PC-3 (cell line): ENCODE results near the genes BEND3, NR2E1 and CEP57L1.

DNA sequence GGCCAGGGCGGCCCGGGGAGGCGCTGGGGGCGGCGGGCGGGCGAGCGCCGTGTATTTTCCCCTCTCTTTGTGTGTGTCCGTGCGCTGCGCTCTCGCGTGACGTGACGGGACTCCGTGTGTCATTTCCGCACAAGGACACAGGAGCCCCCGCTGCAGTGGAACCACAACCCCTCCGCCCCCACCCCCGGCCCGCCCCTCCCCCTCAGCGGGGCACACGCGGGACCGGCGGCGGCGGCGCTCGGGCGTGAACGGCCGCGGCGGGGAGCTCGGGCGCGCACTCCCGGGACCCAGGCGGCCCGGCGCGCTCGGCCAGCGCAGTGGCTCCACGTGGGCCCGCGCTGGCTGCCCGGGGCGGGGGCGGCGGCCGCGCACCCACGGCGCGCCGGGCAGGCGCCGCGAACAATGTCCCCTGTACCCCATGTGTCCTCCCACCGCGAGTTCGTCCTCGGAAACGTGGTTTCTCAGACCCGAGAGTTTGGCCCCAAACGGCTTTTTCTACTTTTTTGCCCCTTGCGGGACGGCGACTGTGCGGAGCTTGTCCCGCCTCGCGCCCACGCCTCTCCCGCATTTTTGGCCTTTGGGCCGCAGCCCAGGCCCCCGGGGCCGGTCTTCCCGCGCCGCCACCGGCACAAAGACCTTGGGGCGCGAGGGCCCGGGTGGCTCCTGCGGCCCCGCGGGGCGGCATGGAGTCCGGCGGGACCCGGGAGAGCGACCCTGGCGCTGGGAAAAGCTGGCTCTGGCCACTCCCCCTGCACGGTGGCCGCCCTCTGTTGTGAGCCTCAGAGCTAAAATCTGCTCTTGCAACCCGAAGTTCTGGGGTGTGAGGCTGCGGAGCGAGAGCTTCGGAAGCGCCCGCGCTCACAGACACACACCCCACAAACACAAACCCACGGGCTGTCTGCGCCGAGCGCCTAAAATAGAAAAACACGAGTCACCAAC lies at the start of gene BEND3:
Gene BEND3, minus strand, starts transcription at position 319 of the 939 bp plus-strand sequence.
- RAMPAGE, long total RNA, result no peak

DNA sequence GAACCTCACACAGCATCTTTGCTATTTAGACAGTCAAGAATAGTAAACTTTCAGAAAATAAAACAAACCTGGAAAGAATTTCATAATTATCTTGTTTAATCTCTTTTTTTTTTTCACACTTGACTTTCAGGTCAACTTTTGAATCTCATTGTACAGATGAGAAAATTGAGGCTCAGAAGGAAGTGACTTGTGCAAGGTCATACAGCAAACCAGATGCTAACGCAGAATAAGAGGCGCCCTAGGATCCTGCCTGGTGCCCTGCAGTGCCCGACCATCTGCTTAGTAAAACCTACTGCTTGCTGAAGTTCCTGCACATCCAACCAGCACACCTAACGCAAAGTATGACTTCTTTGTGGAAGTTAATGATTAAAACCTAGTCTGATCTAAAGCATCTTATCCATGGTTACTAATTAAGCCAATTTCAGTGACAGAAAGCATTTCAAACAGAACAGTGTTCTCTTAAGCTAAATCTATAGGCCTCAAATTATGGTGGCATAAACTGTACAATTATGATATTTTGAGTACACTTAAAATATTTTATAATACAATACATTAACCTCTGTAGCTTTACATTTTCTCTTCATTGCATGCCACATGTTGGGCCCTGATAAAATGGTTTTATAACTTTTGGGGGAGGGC lies 37.3 kb upstream of the BEND3 start:
- RAMPAGE, long total RNA, result no peak

DNA sequence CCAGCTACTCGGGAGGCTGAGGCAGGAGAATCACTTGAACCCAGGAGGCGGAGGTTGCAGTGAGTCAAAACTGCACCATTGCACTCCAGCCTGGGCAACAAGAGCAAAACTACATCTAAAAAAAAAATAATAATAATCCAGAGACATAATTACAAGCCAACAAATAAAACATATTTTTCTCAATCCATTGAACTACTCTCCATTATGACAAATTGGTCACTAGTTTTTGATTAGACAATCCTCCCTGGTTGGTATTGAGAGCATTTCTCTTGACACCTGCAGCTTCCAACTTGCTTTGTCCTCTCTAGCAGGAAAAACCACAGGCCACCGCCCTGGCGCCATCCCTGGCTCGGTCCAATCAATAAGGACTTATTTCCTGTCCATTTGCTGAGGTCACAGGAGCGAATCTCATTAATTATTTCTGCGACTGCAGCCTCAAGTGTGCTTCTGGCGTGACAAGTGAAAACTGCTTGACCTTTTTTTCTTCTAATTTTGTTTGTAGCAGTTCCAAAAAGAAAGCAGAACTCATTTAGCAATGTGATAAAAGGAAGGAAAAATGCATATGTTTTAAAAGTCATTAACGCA lies 38.7 kb upstream of the BEND3 start:
- RAMPAGE, long total RNA, result no peak

DNA sequence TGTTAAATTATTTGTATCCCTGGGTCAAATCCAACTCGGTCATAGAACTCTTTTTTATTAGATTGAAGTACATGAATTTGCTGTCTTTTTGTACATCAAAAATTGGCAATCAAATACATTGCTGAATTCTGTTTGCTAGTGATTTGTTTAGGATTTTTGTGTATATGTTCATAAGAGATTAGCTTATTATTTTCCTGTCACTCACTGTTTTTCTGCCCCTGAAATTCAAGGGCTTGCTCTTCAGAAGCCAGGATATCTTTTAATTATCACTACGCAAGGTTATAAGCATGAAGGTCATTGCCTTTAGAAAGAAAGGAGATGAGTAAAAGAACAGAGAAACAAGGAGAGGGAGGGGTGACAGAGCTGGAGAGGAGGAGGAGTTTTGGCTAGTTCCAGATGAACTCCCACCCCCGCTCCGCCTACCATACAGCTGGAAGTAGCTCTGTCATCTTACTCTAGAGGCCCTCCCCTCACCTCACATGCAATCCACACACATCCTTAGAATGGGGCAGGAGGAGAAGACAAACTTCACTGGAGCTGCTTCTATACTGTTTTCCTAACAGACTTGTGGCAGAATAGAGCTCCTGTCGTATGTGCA lies 144.8 kb downstream of the SCML4 start:
- RAMPAGE, long total RNA, result no peak

DNA sequence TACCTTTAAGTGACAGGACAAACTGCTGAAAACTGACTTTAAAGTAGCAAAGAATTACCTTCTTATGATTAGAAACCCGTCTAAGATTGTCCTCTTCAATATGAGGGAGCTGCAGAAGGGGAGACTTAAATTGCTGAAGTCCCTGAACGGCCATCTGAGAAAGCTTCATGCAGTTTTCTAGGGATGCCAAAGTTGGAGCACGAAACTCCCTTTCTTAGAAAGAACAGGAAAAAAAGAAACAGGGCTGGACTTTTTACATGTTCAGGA lies 55.3 kb downstream of the SEC63 start:
- RAMPAGE, long total RNA, result no peak

DNA sequence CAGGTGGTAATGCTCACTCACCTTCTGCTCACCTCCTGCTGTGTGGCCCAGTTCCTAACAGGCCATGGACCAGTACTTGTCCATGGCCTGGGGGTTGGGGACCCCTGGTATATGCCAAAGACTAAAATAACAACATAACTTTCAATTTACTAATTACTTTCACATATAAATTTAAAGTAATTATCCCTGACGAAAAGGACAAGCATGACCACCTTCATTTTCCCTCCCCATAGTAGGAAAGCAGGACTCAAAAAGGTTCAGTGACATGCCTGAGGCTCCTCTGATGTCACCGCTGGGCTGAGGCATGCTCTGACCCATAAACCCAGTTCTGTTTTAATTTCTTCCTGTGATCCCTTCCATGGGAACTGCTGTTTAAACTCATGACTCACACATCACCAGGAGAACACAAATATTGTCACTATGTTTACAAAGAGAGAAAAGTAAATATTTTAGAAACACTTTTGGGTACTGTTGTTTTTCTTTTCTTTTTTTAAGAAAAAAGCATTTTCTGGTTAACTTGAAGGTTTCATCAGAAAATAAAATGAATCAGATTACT lies 38.0 kb upstream of the NR2E1 start:
- RAMPAGE, long total RNA, result no peak

DNA sequence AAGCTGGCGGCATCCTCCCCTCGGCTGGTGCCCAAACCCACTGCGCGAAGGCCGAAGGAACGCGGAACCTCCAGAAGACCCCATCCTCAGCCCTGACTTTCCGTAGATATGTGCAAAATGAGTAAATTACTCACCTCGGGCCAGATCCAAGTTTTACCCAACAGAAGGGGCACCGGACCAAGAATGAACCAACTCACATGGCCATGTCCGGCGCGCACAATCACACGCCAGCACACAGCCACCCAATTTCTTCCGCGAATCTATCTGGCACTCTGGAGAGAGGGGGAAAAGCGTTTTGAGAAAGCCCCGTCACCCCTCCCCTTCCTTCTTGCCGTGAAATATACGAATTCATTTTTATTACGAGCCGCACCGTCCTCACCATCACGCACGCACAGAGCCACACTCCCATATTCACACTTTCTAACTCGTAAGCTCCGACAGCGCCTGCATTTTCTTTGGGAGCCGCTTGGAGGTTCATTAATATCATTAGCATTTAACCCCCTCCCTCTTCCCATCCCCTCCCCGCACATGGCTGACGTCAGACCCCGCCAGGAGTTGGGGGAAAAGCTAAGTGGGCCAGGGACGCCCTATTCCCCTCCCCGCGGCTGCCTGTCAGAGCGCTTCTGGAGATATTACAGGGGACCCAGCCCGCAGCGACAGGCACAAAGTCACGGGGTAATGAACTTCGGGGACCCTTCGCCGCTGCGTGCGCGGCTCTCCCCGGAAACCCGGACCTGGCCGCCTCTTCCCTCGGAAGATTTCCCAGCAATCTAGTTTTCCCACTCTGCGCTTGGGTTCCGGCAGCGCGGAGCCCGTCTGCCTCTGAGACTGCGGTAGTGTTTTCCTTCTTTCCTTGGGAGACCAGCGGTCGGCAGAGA lies at the start of gene NR2E1:
Gene NR2E1, plus strand, starts transcription at position 590 of the 878 bp plus-strand sequence.
- RAMPAGE, long total RNA, result no peak

GRCh38 chr6:108211511-108212229 lies 45.8 kb downstream of the NR2E1 start:
- RAMPAGE, long total RNA, result no peak

GRCh38 chr6:108561354-108561577 lies 549 bp downstream of the FOXO3 start:
- RAMPAGE, long total RNA, result no peak

DNA sequence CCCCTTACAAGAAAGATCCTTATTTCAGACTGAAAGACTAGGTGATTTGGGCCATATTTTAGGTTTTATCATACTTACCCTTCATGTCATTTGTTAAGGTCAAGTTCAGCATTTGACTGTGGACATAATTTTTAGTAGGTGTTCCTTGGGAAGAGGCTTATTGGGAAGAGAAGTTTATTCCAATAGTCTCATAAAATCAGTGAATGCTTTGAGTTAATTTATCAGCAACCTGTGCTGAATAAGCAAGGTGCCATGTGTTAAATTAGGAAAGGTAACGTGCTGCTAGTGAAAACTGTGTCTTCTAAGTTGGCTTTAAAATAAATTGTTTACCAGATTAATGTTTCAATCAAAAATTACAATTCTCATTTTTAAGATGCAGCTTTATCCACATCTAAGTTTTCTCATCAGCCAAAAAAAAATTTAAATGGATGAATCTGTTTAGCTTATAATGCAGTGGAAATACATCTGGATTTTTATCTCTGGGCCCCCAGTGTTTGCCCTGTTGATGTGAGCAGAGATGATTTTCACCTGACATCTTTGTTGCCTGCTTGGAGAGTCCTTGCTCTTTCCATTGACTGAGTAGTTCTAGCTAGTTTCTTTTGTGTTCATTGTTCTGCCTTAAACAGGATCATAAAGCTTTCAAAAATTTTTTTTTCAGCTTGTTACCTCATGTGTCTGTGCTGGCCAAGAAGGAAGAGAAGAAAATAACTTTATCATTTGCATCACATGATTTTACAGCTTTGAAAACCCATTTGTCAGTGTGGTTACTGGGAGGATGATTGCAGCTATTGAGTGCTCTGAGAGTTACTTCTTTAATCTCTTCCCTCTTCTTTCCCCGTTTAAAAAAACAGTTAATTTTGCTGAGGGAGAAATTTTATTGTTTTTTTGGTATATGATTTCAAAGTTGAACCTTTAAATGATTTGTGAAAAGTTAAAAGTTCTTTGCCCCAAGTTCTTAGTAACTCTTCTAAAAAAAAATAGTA lies 15.8 kb downstream of the FOXO3 start:
- RAMPAGE, long total RNA, result no peak

DNA sequence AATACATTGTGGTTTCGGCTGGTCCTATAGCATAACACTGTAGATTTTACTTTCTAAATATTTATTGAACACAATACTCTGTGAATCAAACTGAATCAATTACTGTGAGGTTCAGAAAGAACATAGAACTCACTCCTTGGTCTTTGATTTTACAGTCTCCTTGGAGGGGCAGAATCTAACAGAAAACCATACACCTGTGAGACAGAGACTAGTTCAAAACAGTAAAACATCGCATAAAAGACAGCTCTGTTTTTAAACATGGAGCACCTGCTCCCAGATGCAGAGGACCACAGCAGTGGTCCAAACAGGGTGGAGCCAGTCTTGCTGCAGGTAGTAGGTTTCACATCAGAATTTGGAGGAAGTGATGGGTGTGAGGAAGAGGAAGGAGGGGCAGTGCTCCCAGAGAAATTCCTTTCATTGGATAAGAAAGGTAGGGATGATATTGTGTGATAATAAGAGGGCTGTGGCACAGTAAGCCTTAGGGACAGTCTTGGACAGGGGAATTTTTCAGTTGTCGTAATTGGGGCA lies 79.1 kb downstream of the FOXO3 start:
- RAMPAGE, long total RNA, result no peak

GRCh38 chr6:108657599-108658269 lies 97.0 kb downstream of the FOXO3 start:
- RAMPAGE, long total RNA, result no peak

GRCh38 chr6:108735333-108735847 lies 112.8 kb upstream of the ARMC2 start:
- RAMPAGE, long total RNA, result no peak

GRCh38 chr6:108998344-108999217 lies 96.1 kb downstream of the SESN1 start:
- RAMPAGE, long total RNA, result no peak

DNA sequence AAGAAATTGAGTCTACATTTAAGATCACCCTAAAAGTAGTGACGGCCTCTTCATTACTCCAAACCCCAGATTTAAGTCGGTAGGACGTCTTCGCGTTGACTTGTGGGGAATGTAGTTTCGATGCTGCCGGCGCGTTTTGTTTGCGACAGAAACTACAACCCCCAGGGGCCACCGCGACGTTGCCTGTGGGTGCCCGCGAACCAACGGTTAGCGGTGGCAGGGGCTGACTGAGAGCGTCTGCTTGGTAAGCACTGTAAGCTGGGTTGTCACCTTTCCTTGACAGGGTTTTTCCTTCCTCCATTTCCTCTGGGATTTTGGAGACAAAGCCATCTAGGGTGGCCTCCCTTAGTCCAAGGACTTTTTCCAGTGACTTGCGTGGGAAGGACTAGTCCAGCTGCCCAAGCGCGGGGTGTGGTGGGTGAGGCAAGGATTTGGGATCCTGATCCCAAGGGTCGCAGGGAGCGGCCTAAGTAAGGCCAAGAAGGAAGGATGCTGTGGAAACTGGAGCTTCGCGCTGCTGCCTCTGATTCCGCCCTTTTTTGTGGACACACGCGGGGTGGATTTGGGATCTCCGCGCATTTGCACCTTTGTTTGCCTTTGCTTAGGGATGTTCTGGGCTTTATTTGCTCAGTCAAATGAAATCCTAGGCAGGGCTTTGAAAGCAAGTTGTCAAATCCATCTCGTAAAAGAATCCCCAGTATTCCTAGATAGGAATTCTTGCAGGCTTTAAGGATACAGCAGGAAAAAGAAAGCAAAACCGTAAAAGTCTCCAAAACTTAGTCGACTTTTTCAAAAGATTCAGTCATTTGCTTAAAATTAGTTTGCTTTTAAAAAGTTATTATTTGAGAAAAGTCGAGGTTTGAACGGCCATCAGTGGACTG lies at the start of gene CEP57L1:
Gene CEP57L1, plus strand, starts transcription at position 176 of the 881 bp plus-strand sequence.
- RAMPAGE, long total RNA, result no peak

DNA sequence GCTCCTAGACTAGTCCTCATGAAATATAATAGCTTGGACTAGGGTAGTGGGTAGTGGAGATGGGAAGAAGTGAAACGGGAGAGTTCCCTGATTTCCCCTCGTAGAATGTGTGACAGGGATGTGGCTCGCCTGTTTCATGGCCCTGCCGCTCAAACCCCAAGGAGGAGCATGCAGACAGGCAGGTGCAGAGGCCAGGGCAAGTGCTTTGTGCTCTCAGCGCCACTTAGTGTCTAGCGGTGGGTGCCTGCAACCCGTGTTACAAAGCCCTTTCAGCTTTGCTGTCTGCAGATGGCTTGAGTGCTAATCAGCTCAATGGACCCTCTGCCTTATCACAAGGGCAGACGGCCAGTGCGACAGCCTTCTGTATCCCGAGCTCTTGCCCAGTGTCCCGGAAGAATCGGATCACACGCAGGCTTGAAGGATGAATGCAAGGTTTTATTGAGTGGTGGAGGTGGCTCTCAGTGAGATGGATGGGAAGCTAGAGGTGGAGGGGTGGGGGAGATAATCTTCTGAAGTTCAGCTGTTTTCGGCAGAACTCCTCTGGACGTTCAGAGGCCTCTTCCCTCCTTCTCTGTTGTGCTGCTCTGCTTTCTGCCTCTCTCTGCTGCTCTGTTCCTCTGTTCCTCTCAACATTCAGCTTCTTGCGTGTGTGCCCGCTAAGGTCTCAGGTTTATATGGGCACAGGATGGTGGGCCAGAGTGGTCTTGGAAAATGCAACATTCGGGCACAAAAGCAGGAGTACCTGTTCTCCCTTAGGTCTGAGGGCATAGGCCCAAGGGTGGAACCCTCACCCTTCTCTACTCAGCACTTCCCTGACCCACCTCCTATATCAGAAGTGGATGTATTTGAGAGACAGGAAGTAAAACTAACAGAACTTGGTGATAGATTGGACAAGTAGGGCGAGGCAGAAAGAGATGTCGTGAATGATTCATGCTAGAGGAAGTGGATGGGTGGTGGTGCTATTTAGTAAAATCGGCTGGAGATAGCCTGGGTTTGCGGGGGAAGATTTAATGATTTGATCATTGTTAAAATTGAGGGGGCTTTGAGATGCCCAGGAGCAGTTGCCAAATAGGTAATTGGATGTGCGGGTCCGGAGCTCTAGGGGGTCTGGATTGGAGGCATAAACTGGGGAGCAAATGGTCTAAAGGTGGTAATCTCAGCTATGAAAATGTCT lies 141.4 kb downstream of the CEP57L1 start:
- RAMPAGE, long total RNA, result no peak

DNA sequence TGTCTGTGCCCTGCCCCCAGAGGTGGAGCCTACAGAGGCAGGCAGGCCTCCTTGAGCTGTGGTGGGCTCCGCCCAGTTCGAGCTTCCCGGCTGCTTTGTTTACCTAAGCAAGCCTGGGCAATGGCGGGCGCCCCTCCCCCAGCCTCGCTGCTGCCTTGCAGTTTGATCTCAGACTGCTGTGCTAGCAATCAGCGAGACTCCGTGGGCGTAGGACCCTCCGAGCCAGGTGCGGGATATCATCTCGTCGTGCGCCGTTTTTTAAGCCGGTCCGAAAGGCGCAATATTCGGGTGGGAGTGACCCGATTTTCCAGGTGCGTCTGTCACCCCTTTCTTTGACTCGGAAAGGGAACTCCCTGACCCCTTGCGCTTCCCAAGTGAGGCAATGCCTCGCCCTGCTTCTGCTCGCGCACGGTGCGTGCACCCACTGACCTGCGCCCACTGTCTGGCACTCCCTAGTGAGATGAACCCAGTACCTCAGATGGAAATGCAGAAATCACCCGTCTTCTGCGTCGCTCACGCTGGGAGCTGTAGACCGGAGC lies 131.5 kb downstream of the CD164 start:
- RAMPAGE, long total RNA, result no peak

- RAMPAGE, long total RNA, result no peak
Measured at GRCh38 chr6:109293884-109294430, 88.3 kb downstream of the CD164 start.

- RAMPAGE, long total RNA, result no peak
Measured at GRCh38 chr6:109347756-109348721, 34.2 kb downstream of the CD164 start.

DNA sequence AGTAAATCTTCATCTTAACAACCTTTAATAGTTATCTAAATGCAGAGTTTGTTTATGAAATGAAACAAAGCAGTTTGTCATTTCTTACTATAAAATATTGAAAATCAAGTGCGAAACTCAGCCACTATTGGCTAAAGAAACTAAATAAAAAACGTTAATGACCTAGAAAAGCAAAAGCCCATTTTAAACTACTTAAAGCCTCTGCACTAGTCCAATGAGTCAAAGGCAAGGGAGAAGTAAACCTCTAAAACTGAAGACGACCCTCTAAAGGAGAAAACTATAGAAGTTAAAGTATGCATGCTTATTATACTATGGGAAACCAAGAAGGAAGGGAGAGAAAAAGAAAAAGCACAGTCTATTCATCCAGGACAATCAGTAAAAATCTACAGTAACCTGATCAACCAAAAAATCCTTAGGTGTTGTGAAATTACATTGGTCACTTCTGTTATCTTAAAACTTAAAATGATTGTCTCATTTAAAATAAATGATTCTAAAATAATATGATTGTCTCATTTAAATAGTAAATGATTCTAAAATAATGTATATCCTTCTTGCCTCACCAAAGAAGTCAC lies 14.9 kb downstream of the CD164 start:
- RAMPAGE, long total RNA, result no peak